Duodenum (tissue), 1 donor: Measurements from ENCODE around the gene TOM1.

- PRO-cap = bidirectional peak, plus-strand start at chr22:35134305, minus-strand start at chr22:35134155
Observed at GRCh38 chr22:35133652-35134421, 67.9 kb downstream of the ISX start.

DNA sequence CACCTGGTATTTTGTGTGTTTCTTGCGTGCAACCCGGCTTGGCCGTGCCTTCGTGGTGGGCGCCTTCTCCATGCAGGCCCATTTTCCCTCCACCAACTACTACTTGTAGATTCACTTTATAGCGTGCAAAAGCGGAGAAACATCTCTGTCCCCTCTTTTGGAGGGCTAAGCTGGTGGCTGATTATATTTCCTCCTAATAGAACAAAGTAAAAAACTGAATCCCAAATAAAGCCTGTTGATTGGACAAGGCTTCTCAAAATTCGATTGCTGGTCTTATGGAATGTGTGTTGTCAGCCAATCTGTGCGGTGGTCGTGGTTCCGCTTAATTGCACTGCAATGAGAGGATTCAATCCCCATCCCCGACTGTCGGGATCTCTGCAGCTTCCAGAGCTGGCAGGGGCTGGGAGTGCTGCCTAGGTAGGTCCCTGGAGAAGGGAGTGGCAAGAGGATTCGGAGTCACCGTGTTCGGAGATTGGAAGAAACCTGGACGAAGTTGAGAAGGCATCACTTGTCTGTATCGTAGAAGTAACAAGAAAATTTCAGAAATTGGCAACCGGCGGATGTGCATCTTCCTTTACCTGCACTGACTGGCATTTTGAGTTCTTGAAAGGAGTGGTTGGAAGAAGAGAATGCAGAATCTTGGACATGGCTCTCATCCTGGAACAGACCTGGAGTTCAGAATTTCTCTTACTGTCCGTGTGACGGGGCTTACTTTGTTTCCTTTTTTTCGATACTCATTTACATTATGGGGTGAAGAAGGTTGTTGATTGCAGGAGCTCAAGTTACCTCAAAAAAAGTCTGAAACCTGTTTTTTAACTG is 1.1 kb downstream of the HMGXB4 start:
- PRO-cap = no peak

- PRO-cap = bidirectional peak, plus-strand start at chr22:35299894, minus-strand start at chr22:35299735
Observed at GRCh38 chr22:35299067-35299952, at the start of gene TOM1. Gene TOM1 (plus strand): TSS chr22:35299894.

GRCh38 chr22:35315498-35316350 is 16.0 kb downstream of the TOM1 start:
- PRO-cap = no peak

- PRO-cap = no peak
Observed at GRCh38 chr22:35338228-35338570, 38.5 kb downstream of the TOM1 start.

DNA sequence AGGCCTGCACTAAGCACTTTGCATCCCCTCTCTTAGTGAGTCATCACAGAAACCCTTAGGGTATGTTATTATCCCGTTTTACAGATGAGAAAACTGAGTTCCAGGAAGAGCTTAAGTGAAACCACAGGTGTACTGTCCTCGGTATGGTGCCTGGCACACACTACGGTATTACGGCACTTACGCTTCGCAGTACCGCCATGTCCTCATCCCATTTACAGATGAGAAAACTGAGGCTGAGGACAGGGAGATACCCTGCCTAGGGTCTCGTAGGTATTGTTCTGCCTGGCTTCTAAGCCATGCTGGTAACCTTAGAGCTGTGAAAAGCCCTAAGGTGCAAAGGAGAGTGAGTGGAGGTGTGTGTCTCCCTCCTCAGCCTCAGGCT is 39.8 kb upstream of the HMOX1 start:
- PRO-cap = no peak

- PRO-cap = unidirectional peak, plus-strand start at chr22:35367573
Observed at GRCh38 chr22:35367418-35367839, 13.5 kb upstream of the HMOX1 start.

DNA sequence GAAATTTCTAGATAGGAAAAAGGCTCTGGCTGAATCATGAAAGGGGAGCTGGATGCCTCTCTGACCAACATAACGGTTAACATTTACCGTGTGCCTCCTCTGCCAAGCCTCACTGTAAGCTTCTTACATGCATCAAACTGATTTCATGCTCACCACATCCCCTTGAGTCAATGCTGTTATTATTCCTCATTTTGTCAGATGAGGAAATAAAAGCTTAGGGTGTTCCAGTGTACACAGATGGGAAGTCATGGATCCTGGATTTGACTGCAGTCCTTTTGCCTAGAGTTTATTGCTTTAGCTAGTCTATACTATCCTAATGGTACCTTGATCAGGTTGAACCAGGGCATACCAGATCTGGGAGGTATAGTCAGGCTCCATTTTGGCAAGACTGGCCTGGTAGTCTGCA is 5.8 kb upstream of the HMOX1 start:
- PRO-cap = no peak

GRCh38 chr22:35377817-35378332 is 3.0 kb upstream of the HMOX1 start:
- PRO-cap = no peak

DNA sequence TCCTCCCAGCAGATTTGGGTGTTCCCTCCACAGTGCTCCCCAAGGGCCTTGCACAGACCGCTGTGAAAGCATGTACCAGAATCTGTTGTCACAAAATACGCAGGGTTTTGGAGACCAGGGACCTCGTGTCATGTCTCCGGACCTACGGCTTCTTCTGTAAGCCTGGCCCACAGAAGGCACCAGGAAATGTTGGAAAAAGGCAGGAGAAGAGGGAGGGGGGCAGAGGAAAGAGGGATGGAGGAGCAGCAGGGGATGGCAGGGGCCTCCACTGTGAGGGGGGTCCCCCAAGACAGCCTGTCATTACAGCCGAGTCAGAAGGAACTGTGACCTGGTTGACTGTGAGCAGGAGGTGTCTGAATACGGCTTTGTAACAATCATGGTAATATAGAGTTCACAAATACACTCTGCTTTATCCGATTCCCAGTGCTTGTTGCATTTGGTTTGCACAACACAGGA is 13.6 kb upstream of the RASD2 start:
- PRO-cap = no peak

- PRO-cap = no peak
Observed at GRCh38 chr22:35552211-35552801, 11.7 kb downstream of the RASD2 start.

- PRO-cap = no peak
Observed at GRCh38 chr22:35587298-35588146, 29.6 kb downstream of the MB start.

- PRO-cap = no peak
Observed at GRCh38 chr22:35642291-35642823, 5.9 kb upstream of the APOL6 start.

DNA sequence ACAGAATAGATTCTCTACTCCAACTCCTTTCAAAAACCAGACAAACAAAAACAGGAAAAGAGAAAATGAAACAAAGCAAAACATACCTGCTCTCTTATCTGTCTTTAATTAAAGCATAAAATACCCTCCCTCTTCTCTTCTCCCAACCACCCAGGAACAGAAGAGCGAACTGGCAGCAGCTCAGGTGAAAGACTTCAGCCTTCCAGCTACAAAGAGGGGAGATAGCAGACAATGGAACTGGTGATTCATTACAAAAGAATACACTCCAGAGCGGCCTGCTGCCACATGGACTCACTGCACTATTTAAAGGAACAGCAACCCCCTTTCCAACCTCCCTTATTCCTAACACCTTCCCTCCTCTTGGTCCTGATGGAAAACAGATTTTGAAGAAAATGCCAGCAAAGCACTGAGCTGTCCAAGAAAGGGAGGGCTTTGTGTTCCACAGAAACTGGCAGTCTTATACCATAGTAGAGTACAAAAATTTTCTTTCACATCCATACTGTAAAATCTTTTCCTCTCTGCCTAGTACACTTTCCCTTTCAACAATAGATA is 118.6 kb downstream of the APOL5 start:
- PRO-cap = no peak

DNA sequence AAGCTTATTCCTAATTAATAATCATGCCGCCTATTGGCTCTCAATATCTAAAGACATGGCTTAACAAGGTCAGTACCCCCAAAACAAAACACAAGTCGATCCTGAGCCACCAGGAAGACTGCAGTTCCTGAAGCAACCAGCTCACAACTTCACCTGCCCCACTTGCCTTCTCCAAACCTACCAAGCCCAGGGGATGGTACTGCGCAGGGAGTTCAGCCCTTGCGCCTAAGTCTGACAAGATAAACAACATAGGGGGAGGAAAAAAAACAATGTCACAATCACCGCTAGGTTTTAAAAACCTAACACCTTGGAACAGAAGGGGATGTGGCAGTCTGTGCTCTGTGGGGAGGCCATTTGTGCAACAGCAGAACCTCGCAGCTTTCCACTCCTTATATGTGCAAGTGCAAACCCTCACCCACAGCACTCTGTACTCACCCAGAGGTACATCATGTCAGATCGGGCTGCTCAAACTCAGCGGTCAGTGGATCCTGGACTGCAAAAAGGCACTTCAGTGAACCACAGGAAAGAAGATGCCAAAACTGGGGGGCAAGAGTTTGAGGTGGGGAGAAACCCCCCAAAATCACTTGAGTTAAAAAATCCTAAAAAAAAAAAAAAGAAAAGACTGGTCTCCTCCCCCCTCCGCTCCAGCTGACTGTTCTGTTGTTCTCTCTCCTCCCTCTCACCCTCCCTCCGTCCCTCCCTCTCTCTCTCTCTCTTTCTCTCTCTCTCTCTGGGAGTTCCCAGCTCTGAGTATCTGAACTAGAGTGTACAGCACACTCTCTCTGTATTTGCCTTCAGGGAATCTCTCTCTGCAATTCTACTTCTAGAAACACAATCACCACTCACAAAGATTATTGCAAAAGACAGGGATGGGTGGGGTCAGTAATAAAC is 134.0 kb downstream of the RBFOX2 start:
- PRO-cap = no peak

DNA sequence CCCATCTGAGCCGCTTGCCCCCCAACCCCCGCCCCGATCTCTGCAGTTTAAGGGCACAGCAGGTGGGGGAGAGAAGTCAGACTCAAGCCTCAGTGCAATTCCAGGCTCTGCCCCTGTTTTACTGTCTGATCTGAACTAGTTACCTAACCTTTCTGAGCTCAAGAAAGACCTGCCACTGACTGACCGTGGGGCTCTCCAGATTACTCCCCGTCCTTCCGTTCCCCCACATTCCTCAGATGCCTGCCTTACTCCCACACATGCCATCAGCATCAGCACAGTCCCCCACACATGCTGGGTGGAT is 448 bp upstream of the APOL2 start:
- PRO-cap = no peak

GRCh38 chr22:36305629-36306034 is 52.7 kb downstream of the APOL1 start:
- PRO-cap = no peak

- PRO-cap = no peak
Observed at GRCh38 chr22:36323749-36324468, 63.9 kb downstream of the MYH9 start.

- PRO-cap = no peak
Observed at GRCh38 chr22:36326525-36327483, 61.0 kb downstream of the MYH9 start.

GRCh38 chr22:36331419-36332010 is 56.3 kb downstream of the MYH9 start:
- PRO-cap = bidirectional peak, plus-strand start at chr22:36331731, minus-strand start at chr22:36331581